Sciatic nerve (tissue), 1 donor: ENCODE data around the gene NDNF.

GRCh38 chr4:113759888-113760814, 1.4 kb downstream of the CAMK2D start:
- PRO-cap: bidirectional peak, plus-strand start at chr4:113760330, minus-strand start at chr4:113760229

DNA sequence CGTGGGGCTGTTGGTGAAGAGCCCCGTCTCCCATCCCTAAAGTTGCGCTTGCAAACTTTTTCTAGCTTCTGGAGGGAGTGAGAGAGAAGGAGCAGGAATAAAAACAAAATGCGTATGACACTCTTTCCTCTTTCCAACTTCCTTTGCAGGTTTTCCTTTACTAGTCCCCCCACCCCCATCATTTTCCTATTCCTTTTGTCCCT, 461 bp upstream of the ARSJ start:
- PRO-cap: no peak

DNA sequence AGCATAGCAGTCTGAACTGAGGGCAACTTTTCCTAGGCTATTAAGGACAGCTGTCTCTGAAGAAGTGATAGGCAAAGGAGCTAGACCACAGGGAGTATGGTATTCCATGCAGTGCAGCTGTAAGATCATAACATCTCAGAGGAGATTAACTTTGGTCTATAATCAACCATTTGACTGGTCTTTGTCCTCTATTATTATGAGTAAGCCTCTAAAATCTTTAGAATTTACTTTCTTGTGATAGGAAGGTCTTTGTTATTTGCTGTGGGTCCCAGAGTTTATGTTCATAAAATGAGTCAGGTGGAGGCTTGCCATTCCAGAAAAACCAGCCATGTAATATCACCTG, 239.4 kb upstream of the TRAM1L1 start:
- PRO-cap: no peak

DNA sequence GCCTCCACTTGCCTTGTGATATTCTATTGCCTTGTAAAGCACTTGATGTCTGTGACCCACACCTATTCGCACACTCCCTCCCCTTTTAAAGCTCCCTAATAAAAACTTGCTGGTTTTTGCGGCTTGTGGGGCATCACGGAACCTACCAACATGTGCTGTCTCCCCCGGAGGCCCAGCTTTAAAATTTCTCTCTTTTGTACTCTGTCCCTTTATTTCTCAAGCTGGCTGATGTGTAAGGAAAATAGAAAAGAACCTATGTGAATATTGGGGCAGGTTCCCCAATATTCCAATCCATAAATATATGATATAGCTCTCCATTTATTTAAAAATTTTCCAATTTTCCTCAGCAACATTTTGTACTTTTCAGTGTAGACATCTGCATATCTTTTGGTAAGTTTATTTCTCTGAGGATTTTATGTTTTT, 114.3 kb upstream of the NDST3 start:
- PRO-cap: no peak

DNA sequence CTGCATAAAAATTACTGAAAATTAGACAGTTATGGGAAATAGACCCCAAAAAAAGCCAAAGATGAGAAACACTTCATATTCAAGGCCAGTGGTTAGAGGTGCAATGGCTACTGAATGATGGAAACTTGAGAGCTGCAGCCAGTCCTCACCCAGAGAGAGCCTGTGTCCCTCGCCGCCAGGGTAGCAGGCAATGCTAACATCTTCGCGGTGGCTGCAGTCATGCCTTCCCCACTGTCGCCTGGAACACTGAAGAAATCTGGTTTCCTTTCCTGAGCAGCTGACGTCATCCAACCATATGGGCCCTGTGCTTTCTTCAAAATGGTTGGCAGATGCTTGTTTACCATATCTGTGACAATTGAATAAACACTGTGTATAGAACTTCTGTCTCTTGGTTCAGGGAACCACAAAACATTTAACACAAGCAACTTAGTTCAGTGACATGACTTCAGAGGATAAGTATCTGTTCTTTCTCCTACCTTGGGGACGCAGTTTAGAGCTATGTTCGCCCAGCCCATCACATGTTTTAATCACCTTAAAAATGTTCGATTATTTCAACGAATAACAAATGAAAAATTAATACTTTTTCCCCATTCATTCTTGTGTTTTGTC, 39.6 kb downstream of the PRSS12 start:
- PRO-cap: no peak

GRCh38 chr4:118741300-118741891, 56.2 kb downstream of the METTL14 start:
- PRO-cap: no peak

DNA sequence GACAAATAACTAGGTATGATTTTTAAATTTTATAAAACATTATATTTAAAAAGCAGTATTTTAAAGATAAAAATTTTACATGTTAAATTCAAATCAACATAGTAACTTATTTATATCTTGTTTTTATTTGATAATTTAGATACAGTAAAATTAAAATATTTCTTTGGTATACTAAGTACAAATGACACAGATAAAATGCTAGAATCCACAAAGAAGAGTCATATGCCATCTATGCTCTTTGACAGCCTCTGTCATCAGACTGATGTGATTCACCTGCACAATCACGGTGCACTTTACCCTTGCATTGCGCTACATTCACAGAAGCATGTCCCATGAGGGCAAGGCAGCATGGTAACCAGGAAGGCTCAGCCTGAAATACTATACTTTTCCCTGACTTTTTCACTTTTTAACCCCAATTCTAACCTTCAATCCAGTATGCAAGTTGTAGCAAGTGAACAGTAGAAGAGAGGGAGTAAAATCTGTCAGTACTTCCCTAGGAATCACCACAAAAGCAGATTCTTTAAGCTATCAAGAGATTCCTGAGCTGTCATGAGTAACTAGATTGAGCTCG, 14.3 kb downstream of the SEC24D start:
- PRO-cap: no peak

GRCh38 chr4:119136567-119137049, 976 bp downstream of the MYOZ2 start:
- PRO-cap: no peak

GRCh38 chr4:119283046-119284207, 17.0 kb downstream of the C4orf3 start:
- PRO-cap: no peak

DNA sequence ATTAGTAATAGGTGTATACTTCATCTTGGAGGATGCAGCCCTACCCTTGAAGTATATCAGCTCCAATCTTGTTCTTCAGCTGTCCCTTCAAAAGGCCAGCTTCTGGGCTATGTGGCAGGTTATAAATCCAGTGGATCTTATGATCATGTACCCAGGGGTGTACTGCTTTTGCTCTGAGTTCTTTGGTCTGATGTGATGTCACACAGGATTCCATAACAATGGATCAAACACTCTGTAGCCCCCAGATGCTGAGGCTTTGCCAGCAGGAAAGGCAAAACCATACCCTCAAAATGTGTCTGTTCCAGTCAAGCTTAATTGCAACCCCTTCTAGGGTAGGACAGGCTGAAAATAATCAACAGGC, 152.5 kb downstream of the PDE5A start:
- PRO-cap: no peak

DNA sequence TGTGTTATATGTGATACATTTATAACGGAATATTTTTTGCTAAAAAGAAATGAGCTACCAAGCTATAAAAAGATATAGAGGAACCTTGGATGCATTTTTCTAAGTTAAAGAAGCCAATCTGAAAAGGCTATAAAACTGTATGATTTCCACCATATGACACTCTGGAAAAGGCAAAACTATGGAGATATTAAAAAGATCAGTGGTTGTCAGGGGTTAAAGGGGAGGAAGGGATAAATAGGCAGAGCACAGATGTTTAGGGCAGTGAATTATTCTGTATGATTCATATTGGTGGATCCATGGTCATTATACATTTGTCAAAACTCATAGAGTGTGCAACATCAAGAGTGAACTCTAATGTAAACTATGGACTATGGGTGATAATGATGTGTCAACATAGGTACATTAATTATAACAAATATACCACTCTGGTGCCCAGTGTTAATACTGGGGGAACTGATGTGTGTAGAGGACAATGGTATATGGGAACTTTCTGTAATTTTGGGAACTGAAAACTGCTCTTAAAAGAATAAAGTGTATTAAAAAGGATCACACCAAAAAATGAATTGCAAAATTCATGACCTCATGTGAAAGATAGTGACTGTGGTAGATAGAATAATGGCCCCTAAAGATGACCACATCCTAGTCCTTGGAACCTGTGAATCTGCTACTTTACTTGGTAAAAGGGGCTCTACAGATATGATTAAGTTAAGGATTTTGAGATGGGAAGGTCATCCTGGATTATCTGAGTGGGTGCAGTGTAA, 146.6 kb downstream of the PDE5A start:
- PRO-cap: no peak

DNA sequence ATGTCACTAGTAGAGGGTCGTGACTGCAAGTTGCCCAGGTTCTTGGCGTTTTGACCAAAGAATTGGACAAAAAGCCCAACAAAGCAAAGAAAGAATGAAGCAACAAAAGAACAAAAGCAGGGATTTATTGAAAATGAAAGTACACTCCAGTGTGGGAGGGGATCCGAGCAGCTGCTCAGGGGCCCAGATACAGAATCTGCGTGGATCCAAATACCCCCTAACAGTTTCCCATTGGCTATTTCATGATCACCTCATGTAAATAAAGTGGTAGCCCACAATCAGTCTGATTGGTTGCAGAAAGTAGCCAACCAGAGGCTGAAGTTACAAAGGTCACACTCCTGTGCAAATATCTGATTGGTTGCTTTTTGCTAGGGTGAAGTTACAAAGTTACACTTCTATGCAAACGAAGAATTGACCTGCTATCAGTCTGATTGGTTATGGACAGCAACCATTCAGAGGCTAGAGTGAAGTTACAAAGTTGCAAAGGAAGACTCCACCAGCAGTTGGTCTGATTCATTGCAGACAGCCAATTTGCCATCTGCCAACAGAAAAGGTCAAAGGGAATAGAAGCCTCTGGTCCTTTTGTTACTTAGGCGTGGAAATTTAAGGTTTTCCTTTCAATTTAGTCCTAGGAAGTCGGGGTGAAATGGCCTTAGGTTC, 377.8 kb downstream of the PRDM5 start:
- PRO-cap: no peak

DNA sequence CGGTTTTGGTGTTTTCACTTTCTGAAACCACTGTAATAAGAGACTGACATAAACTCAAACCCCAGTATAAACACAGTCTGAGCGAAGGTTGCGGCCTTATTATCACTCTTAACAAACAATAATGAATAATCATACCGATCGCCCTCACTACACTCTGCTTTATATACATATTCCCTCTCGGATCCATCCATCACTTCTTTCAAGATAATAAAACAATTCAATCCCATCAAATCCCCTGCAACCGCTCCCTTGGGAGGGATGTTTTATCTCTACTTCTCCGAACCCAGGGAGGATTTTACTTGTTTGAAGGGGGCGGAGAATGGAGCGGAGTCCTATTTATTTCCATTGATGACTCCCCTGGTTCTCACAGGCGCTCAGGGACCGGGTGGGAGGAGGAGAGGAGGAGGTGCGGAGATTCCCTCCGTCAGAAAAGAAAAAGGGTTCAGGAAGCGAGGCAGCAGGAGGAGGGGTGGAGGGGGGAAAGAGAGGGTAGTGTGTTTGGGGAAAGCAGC, 2.2 kb downstream of the NDNF start:
- PRO-cap: unidirectional peak, plus-strand start at position 427 of the sequence

GRCh38 chr4:121071803-121072975, at the start of gene NDNF:
TSS of gene NDNF (minus strand) at chr4:121072535.
- PRO-cap: bidirectional peak, plus-strand start at chr4:121072204, minus-strand start at chr4:121072080; bidirectional peak, plus-strand start at chr4:121072501, minus-strand start at chr4:121072526

DNA sequence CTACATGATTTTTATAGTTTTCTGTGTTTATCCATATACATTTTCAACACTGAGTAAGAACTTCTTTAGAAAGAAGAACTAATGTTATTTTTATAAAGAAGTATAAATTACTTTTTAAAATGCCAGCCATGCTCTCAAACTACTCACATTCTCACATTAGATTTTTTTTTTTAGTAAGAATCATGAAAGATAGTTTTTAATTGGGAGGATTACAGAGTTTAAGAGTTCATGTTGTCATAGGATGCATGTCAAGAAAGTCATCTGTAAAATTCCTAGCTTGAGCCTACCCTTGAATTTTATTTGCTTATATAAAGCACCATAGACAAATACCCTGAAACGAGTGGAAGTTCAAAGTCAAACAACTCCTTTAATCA, 17.7 kb upstream of the TNIP3 start:
- PRO-cap: no peak

GRCh38 chr4:121697568-121698097, 853 bp upstream of the ANXA5 start:
- PRO-cap: no peak

DNA sequence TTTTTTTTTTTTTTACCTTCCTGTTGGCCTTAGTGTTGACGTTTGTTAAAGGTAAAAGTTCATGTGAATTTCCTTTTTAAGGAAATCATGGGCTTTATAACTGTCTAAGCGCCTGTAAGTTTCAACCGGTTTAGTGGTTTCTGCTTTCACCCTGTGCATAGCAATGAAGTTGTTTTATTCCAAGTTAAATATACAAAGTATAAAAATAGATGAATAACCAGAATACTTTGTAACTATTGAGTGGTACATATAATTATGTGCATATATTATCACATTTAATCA, 976 bp downstream of the BLTP1 start:
- PRO-cap: no peak

DNA sequence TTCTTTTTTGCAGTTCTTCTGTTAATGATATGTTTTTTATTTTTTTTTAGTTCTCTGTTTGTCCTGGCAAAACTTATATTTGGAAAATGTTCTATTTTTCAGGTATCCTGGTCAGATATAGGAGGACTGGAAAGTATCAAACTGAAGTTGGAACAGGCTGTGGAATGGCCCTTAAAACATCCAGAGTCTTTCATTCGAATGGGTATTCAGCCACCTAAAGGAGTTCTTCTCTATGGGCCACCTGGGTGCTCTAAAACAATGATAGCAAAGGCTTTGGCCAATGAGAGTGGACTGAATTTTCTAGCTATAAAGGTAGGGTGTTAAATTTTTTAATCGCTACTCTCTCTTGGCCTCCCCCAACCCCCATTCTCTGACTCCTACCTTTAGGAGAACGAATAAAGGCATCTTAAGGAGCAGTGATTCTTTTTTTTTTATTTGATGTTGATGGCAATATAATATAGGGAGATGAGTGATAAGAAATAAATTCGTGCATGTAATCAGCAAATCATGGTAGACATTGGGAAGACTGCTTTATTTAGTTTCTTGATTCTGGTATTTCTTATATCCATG, 105.3 kb downstream of the SPATA5 start:
- PRO-cap: no peak

DNA sequence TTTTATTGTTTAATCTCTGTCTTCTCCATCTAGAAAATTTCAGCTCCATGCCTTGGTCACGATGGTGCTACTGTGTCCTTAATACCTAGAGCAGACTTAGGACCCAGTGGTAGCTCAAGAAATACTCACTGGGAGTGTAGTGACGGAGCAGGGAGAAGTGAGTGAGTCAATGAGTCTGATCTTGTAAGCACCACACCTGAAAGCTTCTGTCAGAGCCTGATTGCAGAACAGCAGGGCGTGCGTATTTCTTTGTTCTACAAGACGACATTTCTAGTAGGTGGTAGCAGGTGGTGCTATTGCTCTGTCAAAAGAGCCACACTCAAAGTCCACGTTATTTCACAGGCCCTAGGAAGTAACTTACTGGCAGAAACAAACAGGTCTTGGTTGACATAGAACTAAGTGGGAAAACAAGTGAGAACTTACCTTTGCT, 46.5 kb upstream of the SPRY1 start:
- PRO-cap: no peak

- PRO-cap: no peak
These were observed 44.8 kb upstream of the SPRY1 start for GRCh38 chr4:123351632-123352274.